Calu3 (cell line): ENCODE measurements around a stretch of chr16.

DNA sequence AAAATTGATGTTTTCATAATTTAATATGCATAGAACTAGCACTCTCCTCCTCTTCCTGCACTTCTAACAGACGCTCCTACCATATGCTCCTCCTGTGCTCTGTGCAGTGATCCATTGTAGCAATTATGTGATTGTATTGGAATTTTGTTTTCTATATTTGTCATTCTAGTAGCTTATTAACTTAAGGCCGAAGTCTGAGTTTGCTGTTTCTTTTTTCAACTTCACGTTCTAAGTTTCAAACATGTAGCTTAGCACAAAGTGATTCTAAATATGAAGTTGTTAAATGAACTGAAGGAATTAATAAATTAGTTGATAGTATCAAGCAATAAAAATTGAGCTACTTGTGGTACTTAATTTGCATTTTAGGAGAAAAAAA is 290.7 kb upstream of the MON1B start:
- PRO-cap: no peak

DNA sequence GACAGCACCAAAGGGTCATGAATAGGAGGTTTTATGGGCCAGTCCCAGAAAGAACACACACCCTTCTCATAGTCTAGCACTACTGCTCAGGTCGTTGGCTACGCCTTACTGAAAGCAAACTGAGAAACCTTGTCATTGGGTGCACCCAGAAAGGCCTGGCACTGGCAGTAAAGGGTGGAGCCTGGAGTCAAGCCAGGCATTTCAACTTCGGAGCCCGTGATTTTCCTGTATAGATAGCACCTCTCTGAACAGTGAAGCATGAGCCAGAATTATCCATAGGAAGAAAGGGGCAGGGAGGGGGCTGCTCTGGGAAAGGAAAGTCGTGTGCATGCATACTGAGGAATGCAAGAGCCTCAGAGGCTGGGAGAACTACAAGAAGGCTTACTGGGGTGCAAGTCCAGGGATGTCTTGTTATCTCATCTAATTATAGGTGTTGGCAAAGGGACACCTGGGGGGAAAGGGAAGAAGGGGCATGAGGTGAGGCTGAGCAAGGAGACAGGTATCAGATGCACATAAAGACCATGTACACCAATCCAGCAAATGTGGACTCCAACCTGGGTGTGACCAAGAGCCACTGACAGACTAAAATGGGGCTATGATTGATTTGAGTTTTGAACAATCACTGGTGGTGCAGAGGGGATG is 75.1 kb downstream of the VAT1L start:
- PRO-cap: no peak

- PRO-cap: no peak
Observed at GRCh38 chr16:78002730-78003087, 19.6 kb upstream of the CLEC3A start.

DNA sequence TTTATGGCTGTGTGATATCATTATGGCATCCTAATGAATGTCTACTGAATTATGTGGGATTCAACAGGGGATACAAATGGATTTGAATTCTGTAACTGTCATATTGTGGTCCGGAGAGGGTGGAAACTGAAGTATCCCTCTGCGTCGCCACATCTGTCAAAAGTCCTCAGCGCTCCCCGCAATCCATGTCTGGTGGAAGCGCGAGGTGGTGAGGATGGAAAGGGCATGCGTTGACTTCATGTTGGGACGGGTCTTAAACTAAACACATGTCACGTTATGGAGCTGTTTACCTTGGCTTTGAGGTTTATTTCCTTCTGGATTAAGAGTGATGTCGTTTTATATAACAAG is 418.0 kb downstream of the WWOX start:
- PRO-cap: no peak

DNA sequence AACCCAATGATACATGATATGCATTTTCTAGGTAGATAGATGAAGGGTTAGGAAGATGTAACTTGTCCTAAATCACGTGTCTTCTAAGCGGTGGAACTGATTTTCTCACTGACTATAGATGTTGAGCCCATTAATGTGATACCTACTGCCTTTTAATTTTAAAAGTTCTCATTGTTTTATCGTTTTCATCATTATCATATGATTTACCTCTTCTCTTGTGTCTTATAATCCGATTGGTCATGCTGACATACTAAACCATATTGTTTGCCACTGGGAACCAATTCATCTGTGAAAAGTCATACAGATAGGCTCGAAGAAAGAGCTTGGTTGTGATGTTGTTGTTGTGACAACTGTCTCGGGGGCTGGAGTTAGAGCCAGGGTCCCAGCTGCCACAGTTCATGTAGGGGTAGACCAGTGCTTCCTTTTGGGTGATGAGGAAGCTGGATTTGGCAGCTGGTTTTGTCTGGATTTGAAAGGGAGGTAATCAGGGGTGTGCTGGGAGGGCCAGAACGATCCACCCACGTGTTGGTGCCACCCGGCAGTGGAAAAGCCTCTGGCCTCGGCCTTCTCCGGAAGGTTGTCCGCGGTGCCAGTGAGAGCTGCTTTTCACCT is 438.0 kb downstream of the WWOX start:
- PRO-cap: no peak

DNA sequence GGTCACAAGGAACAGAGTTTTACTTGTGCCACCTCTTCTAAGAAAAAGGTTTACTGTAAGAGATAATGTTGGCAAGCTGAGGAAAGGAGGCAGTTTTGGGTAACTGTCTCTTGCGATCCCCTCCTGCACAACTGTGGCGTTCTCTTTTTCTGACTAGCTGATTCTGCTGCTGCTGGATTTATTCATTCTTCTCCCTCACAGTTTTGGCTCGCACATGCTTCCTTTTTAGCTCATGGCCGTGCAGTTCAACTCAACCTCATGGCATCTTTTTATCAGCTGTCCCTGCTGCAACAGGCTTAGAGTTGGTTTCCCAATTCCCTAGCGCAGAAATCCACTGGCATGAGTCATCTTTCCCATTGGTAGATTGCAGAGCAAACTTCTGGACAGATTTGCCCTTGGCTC is 584.4 kb downstream of the WWOX start:
- PRO-cap: no peak

DNA sequence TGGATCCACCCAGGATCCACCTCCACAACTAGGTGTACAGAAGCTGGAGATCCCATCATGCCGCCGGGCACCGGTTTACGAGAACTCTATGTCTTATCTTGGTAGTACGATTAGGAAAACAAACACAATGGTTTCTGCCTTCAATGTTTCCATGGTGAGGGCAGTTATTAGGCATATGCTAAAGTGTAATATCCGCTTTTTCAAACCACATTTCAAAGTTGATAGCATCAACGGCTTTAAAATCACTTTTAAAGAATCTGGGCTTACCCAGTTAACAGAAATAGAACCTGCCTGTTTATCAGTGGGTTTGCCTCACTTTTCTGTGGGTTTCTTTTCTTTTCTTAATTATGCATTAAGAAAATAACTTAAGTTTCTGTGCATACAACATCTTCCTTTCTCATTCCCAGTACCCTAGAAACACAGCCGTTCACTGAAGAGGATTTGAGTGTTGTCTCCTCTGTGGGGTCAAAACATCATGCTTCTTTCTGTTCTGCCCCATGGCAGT is 705.5 kb downstream of the MAF start:
- PRO-cap: no peak

DNA sequence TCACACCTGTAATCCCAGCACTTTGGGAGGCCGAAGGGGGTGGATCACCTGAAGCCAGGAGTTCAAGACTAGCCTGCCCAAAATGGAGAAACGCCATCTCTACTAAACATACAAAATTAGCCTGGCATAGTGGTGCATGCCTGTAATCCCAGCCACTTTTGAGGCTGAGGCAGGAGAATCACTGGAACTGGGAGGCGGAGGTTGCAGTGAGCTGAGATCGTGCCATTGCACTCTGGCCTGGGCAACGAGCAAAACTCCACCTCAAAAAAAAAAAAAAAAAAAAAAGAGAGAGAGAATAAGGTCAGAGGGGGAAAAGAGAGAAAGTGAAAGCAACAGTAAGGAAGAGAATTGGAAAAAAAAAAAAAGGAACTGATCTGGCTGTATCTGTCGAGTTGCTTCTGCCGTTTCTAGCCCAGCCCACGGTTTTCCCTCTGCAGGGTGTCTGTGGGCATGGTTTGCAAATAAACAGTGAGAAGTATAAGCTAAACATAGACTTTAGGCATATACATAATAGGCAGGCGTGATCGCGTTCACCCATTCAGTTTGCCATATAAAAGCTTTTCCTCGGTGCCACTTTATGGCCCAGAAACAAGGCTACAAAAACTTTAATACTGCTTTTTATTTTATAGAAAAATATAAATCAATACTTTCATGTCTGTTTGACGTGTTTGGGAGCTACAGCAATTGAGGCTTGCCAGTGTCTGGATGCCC is 436.8 kb downstream of the MAF start:
- PRO-cap: no peak

GRCh38 chr16:79587852-79588344 is 12.6 kb downstream of the MAF start:
- PRO-cap: no peak

GRCh38 chr16:79592103-79592640 is 8.4 kb downstream of the MAF start:
- PRO-cap: no peak

GRCh38 chr16:79595194-79595633 is 5.3 kb downstream of the MAF start:
- PRO-cap: no peak

DNA sequence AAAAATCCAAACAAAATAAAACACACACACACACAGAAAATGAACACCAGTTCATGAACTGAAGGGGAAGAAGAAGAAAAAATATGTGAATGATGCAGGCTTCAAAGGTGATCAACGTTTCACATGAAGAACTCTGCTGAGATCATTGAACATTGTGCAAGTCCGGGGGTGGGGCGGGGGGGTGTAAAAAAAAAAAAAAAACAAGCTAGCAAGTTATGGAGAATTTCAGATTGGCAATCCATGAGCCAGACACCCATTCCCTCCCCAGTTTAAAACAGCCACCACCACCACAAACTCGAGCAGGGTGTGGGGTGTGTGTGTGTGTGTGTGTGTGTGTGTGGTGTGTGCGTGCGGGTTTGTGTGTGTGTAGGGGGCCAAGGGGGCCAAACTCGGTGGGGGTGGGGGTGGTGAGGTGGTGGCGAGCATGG is 2.3 kb downstream of the MAF start:
- PRO-cap: no peak

GRCh38 chr16:79712210-79712640 is 111.7 kb upstream of the MAF start:
- PRO-cap: no peak

DNA sequence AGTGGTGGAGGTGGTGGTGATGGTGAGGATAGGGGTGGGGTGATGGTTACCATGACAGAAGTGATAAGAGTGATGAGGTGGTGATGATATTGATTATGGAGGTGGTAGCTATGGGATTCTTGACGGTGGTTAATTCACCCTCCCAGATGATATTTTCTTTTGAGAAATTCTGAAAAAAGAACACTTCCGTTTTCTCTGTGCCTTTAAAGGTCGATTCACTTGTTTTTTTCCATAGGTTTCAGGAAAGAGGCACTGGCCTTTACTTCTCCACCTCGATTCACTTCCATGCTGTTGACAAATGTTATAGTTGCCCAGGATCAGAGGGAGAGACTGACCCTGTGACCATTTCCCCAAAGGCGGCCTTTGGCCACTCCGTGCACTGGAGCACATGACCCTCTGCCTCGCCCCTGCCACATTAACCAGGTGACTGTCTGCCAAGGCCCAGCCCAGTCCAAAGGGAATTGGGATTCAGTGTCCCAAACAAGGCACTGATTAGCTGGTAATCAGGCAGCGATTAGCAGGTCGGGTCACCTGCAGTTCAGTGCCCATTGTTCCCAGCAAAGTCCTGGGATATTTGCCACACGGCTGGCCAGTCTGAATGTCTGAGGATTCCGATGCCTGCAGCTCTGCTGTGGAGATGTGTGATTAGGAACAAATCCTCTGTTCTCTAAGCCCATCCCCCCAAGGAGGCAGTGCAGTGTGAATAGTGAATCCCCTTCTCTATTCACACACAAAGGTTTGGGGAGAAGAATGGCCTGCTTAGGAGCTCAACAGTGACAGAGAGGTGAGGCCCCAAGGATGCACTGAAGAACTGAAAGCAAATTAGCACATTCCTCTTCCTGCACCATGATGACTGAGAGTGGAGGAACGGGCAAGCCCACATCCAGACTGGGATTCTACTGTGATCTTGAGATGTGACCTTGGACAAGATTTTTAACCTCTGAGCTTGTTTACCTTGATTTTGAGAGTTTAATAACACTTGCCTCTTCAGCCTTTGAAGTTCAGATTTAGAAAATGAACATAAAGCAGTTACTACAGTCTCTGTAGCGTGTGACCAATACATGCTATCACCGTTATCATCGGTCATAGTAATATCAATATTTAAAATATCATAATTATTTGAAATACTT is 123.1 kb upstream of the MAF start:
- PRO-cap: no peak

- PRO-cap: no peak
Observed at GRCh38 chr16:79768462-79769109, 168.0 kb upstream of the MAF start.

GRCh38 chr16:79930909-79931118 is 330.3 kb upstream of the MAF start:
- PRO-cap: no peak

DNA sequence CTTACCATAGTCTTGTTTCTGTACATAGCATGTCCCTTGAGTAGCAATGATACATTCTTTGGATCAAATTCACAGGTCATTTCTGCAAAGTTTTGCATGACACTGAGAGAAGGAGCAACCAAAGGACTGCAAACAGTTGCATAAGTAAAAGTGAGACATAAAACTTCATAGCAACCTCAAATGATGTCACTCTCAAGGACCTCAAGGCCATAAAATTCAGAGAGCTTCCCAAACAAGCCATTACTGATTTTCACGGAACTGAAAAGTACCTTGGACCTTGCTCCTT is 275.2 kb upstream of the DYNLRB2 start:
- PRO-cap: no peak

DNA sequence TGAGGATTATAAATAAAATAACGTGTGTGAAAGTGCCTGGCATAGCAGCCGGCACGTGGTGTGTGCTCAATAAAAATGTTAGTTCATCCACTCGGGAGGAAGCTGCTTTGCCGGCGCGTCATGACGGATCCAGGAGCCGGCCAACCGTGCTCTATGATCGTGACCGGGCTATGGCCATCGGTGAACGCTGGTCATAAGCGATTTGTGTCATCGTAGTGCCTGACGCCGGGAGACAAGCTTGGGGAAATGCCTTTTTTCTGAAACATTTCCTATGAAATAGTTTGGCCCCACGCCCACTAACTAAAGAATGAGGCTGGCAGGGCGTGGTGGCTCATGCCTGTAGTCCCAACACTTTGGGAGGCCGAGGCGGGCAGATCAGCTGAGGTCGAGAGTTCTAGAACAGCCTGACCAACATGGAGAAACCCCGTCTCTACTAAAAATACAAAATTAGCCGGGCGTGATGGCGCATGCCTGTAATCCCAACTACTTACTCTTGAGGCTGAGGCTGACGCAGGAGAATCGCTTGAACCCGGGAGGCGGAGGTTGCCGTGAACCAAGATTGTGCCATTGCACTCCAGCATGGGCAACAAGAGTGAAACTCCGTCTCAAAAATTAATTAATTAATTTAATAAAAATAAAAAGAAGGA is 73.8 kb downstream of the CMC2 start:
- PRO-cap: no peak

DNA sequence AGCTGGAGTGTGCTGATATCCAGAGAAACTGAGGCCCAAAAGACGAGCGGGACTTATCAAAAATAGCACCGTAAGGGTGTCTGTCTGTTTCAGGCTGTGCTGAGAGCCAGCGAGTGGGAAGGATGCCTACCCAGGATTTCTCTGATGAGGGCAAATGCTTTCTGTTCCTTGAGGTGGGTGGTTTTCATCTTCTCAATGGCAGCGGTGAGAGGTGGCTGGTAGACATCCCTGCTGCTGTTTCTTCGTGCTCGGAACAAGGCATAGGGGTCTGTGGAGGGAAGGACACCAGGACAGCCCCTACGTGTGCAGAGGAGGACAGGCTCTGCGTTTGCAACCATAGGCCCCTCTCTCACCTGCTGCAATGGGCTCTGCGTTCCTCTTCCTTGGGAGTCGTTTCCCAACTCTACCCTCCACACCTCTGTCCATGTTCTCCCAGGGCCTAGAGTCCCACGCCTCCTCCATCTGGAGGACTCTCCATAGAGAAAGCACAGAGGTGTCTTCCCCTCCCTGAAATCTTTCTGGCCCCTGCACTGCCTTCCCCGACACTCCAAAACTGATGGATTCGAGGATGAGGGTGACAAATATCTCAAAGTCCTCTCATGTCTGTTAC is 37.3 kb upstream of the GCSH start:
- PRO-cap: no peak

- PRO-cap: no peak
Observed at GRCh38 chr16:81136910-81137596, 40.9 kb upstream of the GCSH start.